Diencephalon (tissue), 2 donors: Measurements from ENCODE around the gene NXPE1.

GRCh38 chr11:113056801-113057534 is 95.7 kb downstream of the NCAM1 start:
- RAMPAGE, long total RNA = no peak

DNA sequence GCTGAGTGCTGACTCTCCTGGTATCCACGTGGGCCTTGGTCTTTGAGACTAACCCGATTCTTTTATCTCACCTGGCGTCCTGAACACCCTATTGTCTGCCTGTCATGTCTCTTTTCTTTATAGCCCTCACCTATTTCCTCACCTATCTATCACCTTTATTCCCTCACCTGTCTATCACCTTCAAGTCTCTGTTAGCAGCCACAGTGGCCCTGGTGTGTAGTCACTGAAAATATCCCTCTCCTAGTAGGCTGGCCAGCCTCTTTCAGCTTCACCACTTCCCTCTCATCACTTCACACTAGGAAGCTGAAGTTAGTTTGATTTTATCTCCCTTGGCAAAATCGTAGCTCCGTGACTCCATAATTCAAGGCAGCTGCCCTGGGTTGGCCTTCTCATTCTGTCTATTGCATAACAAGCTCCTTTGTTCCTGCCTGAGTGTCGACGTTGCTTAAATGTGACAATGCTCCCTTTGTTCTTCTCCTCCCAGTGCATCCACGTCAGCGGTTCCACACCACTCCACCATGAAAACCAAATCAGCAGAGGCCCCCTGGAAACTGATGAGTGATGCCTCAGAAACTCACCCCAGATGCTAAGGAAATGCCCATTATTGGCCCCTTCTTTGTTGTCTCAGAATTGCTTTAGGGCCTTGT is 30.7 kb upstream of the DRD2 start:
- RAMPAGE, long total RNA = no peak

- RAMPAGE, long total RNA = no peak
Measured at GRCh38 chr11:113789984-113790277, 10.3 kb downstream of the CLDN25 start.

GRCh38 chr11:113872843-113873187 is 2.6 kb downstream of the USP28 start:
- RAMPAGE, long total RNA = no peak

- RAMPAGE, long total RNA = no peak
Measured at GRCh38 chr11:113894564-113895051, 10.0 kb upstream of the HTR3B start.

DNA sequence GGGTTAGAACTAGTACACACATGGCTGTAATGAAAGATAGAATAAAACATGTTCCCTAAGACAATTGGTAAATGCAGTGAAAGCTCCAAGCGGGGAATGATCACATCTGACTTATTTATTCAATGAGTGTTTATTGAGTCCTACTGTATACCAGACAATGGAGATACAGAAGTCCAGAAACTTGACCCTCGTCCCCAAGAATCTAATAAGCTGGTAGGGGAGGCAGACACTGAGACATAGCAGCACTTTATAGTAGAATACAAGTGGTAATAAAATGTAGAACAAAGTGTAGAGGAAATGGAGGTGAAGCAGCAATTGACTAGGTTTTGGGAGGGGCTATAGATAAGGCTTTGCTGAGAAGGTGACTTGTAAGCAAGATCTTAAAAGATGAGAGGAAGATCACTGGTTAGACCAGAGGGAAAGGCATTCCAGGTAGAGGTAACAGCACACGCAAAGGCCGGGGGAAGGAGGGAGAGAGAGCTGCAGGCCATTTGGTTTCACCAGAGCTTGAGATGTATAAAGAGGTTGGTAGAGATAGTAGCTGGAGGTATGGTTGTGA is 57.3 kb downstream of the ZBTB16 start:
- RAMPAGE, long total RNA = no peak

- RAMPAGE, long total RNA = no peak
Measured at GRCh38 chr11:114137552-114138141, 78.1 kb downstream of the ZBTB16 start.

- RAMPAGE, long total RNA = no peak
Measured at GRCh38 chr11:114160796-114161759, 101.6 kb downstream of the ZBTB16 start.

DNA sequence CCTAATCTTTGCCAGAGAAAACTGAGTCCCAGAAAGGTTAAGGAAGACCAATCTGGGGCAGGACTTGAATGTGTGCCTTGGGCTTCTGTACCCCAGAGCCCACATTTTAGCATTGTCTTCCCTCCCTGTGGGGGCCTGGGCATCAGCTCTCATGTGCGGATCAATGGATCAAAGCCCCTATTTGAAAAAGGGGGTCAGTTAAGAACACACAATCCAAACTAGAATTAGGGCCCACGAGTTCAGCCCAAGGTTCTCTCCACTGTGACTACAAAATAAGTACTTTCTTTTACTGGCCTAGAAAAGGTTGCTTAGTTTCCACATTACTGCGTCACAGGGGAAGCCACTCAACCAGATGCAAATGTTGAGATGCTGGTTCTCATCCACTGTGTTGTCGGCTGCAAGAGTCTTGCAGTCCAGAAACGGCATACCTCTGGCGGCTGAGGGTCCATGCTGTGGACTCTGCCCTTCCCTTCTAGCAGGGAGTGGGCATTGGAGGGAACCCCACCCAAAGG is 99.3 kb upstream of the NNMT start:
- RAMPAGE, long total RNA = no peak

DNA sequence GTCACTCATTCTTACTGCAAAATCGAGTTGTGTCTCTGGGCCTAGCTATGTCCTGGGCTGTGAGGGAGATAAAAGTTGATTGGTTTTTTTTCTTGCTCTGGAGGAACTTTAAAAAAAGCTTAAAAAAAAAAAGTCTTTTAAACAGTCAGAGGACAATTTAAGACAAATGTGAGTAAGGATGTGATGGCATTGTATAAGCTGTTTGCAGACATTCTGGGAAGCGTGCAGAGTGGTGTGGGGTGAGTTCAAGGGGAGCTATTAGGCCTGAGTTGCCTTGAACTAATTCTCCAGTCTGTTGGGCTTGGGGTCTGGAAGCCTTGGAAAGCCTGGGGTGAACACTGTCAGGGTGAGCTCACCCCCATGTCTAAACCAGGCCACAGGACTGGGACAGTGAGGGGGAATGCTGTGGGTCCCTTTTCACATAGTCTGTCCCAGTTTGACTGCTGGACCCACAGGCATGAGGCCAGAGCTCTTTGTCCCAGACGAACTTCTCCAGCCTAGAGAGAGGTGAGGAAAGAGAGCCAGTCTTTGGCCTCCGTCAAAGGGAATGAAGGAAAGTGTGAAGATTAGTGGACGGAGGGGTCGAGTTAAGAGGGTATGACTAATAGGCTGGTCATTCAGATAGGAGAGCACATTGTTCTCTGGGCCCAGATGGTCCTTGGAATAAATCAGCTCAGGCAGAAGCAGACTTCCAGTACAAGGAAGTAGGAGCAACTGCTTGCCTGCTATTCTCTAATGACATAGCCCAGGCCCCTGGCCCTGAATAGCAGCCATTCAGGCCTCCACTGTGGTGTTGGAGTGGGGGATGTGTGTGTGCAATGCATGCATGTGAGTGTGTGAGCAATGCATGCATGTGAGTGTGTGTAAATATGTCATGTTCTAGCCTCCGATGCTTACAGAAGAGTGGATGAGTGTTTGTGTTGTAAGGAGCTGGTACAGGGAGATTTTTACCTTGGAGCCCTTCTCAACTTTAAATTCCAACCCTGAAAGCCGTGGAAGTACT is 76.4 kb upstream of the NNMT start:
- RAMPAGE, long total RNA = no peak

DNA sequence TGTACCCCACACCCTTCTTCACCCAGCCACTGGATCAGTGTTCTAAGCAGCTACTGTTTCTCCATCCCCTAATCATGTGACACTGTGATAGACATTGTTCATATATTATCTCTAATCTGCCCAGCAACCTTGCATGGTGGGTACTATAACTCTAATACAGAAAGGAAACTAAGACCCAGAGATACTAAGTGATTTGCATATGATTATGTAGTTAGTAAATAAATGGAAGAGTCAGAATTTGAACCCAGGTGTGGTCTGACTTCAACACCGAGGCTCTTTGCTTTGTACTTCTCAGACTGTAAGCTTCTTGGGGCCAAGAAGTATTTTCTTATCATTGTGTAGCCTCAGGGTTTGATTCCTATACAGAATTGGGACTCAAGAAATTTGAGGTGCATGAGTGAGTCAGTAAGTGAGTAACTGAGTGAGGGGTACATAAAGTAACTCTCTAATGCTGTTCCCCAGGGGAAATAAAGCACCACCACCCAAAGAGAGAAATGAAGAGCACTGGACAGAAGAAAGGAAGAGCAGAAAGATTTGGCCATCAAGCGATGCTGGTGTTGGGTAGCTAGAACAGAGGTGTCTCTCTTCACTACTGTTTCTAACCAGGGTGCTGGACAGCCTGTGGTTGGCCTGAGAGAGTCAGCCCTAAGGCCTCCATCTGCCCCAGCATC is 70.3 kb upstream of the NNMT start:
- RAMPAGE, long total RNA = no peak

DNA sequence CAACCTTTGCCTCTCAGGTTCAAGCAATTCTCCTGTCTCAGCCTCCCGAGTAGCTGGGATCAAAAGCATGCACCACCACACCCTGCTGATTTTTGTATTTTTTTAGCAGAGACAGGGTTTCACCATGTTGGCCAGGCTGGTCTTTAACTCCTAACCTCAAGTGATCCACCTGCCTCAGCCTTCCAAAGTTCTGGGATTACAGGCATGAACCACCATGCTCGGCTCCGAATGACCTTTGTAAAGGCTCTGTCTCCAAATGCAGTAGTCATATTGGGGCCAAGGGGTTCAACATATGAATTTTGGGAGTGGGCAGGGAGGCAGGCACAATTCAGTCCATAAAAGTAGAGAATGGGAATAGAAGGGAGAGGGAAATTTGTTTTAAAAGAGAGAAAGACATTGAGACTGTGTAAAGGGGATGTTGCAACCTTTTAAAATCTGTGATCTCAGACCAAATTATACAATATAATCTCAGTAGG is 25.3 kb upstream of the NNMT start:
- RAMPAGE, long total RNA = no peak

DNA sequence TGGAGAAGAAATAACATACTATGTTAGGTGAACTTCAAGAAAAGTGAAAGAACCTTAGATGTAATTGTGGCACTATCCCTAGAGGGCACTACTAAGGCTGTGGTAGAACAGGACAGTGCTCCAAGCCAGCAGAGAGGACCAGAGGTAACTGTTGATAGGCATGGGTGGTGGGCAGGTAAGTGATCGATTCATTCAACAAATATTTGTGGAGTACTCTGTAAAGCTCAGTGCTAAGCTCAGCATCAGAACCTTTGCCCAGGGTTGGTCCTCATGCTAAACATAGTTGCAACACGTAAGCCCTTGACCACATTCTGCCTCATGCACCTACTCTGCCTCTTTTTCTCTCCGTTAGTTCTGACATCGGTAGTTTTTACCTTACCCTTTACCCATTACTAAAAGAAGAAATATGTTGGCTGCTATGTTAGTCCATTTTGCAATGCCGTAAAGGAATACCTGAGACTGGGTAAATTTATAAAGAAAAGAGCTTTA is 18.5 kb upstream of the NNMT start:
- RAMPAGE, long total RNA = no peak

DNA sequence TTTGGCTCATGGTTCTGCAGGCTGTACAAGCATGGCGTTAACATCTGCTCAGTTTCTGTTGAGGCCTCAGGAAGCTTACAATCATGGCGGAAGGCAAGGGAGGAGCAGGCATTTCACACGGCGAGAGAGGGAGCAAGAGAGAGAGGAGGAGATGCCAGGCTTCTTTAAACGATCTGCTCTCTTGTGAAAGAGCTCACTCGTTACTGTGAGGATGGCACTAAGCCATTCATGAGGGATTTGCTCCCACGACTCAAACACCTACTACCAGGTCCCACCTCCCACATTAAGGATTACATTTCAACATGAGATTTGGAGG is 18.1 kb upstream of the NNMT start:
- RAMPAGE, long total RNA = no peak

- RAMPAGE, long total RNA = no peak
Measured at GRCh38 chr11:114298663-114299185, 2.5 kb downstream of the NNMT start.

DNA sequence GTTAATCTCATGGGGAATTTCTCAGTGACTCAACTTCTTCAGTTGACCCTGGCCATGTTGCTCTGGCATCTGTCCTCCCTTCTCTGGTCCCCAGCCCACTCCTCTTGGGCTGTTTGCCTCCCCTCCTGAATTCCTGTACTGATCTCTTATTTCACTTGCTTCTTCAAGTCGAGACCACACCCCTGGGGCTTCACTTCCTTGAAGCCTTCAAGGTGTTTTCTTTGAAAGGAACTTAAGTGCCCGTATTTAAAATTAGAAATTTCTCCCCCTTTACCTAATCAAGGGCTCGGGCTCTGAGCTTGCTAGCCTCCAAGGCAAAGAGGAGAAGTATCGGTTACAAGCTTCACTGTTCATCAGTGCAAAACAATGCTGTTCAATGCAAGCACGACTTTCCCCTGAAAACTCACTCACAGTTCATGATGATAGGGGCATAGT is 23.8 kb downstream of the NNMT start:
- RAMPAGE, long total RNA = no peak

DNA sequence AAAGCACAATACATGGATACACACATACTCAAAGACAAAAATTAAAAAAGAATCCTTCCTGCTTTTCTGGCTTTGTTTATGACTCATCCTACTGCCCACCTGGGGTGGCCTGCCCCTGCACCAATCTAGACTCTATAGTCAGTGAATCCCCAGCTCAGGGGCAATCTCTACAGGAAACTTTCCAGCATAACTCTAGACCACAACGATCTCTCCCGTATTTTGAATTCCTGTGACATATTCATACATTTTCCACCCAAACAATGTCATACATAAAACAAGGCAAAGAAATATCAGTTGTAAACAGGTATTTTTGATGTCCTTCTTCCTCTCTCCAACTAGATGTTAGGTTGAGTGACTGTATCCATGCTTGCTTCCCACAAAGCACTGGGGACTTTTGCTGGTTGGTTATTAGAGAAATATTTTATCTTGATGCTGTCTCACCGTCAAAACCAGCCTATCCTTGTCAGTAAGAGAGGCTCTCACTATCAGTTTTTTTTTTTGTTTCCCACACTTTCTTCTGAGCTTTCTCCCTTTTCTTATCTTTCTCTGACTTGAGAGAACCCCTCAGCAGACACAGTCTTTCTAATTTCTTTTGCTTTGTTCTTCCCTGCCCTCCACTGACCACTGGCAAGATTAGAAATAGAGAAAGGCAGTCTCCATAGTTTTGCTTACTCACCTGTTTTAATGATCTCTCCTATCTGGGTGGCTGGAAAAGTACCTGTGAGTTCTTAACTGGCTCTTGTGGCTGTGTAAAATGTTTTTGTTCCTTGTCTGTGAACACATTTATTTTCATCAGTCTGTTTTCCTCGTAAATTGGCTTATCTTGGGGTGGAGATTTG is at the start of gene NXPE1:
Gene NXPE1 (minus strand): TSS at position 760 of the 839 bp plus-strand sequence.
- RAMPAGE, long total RNA = no peak

DNA sequence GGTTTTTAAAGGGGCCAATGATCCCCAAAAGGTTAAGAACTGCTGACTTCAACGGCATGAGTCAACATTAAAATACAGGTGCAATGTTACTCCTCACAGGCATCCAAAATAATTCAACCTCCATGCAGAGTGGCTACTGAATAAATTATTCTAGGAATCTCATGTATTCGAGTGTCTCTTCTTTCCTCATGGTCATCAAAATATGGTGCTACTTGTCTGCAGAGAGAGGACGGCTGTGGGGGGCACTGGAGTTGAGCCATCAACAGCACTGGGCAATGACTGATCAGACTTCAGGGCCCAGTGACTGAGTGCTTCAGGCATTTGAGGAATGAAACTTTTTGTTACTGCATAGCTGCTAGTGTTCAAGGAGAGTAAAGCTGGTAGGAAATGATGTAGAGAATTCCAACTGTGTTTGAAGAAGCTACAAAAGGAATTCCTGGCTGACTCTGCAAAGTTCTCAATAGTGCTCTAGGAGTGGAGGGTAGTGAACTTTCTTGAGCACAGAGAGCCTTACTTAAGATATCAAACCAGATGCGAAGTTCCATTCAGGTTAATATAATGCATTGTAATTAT is 277.7 kb downstream of the CADM1 start:
- RAMPAGE, long total RNA = no peak

DNA sequence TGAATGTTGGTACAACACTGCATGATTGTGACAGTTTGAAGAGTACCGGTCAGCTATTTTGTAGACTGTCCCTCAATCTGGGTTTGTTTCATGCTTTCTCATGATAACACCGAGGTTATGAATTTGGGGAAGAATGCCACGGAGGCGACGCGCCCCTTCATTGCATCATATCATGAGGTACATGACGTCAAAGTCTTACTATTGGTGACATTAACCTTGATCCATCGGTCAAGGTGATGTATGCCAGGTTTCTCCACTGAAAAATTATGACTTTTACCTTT is 241.3 kb downstream of the CADM1 start:
- RAMPAGE, long total RNA = no peak

- RAMPAGE, long total RNA = no peak
Measured at GRCh38 chr11:115523496-115523933, 19.3 kb upstream of the CADM1 start.